Colon Carcinoma Metastatic in the Brain (tissue), 2 donors: ENCODE measurements around a stretch of chr11.

- PRO-cap, 2 experiments = no peak in any of the 2 experiments
These were observed 6.9 kb downstream of the ARHGAP1 start for GRCh38 chr11:46693437-46694088.

- PRO-cap, 2 experiments = no peak in any of the 2 experiments
These were observed 592 bp downstream of the ZNF408 start for GRCh38 chr11:46701366-46701880.

GRCh38 chr11:46920620-46921244, 2.4 kb upstream of the LRP4 start:
- PRO-cap, 2 experiments = no peak in any of the 2 experiments

DNA sequence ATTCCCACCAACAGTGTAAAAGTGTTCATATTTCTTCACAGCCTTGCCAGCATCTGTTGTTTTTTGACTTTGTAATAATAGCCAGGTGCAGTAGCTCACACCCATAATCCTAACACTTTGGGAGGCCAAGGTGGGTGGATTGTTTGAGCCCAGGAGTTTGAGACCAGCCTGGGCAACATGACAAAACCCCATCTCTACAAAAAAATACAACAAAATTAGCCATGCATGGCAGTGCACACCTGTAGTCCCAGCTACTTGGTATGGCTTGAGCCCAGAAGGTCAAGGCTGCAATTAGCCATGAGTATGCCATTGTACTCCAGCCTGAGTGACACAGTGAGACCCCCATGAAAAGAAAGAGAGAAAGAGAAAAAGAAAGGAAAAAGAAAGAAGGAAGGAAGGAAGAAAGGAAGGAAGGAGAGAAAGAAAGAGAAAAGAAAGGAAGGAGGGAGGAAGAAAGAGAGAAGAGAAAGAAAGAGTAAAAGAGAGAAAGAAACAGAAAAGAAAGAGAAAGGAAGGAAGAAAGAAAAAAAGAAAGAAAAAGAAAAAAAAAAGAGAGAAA, 77.4 kb downstream of the CSTPP1 start:
- PRO-cap, 2 experiments = no peak in any of the 2 experiments

GRCh38 chr11:47155130-47155654, 21.5 kb downstream of the ARFGAP2 start:
- PRO-cap, 2 experiments = no peak in any of the 2 experiments

- PRO-cap, 2 experiments = no peak in any of the 2 experiments
These were observed 3.8 kb downstream of the PACSIN3 start for GRCh38 chr11:47182207-47182973.

DNA sequence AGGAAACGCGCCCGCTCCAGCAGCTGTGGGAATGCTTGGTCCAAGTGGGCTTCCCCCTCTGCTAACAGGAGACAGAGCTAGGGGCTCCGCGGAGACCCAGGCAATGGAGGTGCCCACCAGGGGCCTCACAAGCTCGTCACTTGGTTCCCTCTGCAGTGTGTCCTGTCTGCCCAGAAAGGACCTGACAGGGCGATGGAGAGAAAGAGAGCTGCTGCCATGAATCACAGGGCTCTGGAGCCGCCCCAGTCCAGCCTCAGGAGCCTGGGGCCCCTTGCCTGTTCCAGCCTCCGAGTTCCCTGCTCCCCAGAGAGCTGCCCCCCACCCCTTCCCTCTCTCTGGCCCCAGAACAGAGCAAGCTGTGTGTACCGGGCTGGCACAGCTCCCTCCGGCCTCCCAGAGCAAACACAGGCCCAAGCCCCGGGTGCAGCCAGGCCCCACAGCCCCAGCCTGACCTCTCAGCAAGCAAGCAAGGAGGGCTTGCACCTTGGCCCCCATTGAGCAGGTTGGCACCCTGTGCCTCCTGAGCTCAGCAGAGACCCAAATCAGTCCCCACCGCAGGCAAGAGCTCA, 1.6 kb downstream of the PACSIN3 start:
- PRO-cap, 2 experiments = no peak in any of the 2 experiments

DNA sequence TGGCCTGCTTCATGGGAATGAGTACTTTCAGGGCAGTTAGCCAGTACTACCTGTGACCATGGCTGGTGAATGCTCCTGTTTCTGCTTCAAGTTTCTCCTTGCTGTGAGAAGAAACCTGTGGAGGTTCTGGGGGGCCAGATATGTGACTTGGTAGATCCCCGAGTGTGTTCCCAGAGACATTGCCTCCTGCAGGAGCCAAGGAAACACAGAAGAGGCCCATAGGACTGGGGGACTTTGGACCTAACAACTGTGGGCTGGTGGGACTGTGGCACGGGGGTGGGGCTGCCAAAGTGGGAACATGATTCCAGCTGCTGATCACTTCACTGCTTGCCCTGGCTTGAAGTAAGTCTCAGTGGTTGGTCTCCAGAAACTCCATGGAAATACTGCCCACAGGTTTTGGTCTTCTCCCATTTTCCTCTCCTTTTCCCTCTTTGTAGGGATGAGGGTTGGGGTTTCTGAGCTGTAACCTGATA, 4.1 kb upstream of the NR1H3 start:
- PRO-cap, 2 experiments = no peak in any of the 2 experiments

DNA sequence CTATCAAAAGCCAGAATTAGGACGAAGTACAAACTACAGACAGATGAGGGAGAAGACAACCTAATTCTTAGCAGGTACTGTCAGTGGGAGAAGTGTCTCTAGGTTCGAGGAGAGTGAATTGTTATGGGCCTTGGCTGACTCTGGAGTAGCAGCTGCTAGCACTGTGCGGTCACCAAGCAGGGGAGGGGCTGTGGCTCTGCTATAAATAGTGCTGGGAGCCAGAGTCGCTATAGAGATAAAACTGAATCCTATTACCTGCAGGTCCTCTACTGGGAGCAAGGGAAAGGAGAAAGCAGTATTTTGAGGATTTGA, 14.2 kb downstream of the NR1H3 start:
- PRO-cap, 2 experiments = no peak in any of the 2 experiments

DNA sequence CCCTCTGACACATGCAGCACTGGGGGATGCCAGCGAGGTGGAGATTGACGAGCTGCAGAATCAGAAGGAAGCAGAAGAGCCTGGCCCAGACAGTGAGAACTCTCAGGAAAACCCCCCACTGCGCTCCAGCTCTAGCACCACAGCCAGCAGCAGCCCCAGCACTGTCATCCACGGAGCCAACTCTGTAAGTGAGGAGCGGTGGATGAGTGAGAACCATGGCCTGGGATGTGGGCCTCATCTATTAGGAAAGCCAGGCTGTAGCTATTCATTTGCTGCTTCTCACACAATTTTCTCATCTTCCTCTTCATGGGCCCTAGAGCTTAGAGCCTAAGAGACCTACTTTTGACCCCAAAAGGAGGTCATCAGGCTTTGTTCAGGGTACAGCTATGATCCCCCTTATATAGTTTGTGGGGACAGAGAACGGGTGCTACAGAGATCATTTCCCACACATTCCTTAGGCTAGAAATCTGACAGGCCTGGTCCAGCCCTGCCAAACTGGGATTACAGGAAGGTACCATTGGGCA, 26.6 kb downstream of the NR1H3 start:
- PRO-cap, 2 experiments = no peak in any of the 2 experiments

DNA sequence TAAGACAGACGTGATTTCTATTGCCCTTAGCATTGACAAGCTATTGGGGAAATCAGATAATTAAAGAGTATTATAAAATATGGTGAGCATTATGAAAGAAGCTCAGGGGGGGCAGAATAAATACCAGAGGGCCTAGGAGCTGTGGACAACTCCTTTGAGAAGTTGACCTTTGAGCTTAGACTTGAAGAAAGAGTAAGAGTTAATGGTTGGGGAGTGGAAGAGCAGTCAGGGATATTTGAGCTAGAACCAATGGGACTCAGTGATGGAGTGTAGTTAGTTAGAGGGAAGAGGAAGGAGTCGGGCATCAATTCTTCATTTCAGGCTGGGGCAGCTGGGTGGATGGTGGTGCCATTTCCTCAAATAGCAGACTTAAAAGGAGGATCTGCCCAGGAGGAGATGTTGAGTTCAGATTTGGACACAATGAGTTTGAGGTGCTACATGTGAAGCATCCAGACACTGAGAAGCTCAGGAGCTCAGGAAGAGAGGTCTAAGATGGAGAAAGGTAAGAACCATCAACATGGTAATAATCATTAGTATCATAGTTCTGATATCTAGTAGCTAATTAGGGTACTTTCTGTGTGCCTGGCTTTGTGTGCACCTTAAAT, 30.9 kb downstream of the MYBPC3 start:
- PRO-cap, 2 experiments = no peak in any of the 2 experiments

- PRO-cap, 2 experiments = no peak in any of the 2 experiments
These were observed 13.2 kb downstream of the MYBPC3 start for GRCh38 chr11:47339180-47339798.

DNA sequence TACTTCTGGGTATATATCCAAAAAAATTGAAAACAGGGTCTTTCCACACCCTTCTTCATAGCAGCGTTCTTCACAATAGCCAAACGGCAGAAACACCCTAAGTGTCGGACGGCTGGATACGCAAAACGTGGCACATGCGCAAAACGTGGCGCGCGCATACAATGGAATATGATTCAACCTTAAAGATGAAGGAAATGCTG, 10.0 kb downstream of the SPI1 start:
- PRO-cap, 2 experiments = no peak in any of the 2 experiments

GRCh38 chr11:47393743-47394690, 14.4 kb upstream of the SLC39A13 start:
- PRO-cap, 2 experiments = no peak in any of the 2 experiments

DNA sequence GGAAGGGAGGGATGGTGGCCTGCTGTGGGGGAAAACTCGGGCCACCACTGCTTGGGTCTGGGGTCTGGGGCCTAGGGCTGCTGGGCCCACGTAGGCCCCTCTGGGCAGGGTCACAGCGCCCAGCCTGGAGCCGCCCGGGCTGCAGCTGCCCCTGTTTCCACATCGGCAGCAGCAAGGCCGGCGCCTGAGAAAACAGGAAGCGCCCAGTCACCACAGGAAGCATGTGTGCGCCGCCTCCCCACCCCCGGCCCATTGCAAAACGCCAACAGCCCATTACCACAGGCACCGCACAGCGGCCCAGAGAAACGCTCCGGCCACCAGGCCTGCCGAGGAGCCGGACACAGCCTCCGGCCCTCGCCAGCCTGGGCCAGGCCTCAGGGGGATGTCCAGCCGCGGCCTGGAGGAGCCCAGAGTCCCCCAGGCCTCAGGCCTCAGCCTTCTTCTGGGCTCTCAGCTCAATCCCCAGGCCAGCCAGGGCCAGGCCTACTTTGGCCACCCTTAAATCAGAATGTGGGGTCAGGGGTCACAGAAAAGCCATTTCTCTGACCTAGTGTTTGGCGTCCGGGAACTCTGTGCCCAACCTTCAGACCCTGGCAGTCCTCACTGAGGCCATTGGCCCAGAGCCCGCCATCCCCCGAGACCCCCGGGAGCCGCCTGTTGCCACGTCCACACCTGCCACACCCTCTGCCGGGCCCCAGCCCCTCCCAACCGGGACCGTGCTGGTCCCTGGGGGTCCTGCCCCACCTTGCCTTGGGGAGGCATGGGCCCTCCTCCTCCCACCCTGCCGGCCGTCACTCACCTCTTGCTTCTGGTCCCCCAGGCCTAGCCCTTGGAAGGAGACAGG, 13.5 kb upstream of the SLC39A13 start:
- PRO-cap, 2 experiments = peak in 1 of 2 experiments; most common plus-strand start position 300 of the sequence (in 1); most common minus-strand start position 170 of the sequence (in 1)

DNA sequence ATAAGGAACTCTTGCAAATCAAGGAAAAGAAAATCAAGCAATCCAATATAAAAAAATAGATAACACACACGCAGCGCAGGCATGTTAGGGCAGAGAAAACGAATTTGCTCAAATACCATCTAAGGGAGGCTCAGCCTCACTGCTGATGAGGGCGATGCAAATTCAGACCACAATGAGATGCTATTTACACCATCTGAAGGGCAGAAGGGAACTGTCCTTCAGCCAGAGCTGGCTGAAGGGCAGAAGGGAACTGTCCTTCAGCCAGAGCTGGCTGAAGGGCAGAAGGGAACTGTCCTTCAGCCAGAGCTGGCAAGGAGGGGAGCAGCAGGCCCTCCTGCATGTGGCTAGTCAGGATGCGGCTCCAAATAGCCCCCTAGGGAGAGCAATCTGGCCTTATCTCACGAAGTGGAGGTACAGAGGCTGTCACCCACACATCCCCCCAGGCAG, 7.6 kb upstream of the SLC39A13 start:
- PRO-cap, 2 experiments = no peak in any of the 2 experiments

- PRO-cap, 2 experiments = no peak in any of the 2 experiments
These were observed 1.4 kb upstream of the SLC39A13 start for GRCh38 chr11:47406741-47407668.

- PRO-cap, 2 experiments = no peak in any of the 2 experiments
These were observed 8.3 kb upstream of the PSMC3 start for GRCh38 chr11:47434614-47434811.

DNA sequence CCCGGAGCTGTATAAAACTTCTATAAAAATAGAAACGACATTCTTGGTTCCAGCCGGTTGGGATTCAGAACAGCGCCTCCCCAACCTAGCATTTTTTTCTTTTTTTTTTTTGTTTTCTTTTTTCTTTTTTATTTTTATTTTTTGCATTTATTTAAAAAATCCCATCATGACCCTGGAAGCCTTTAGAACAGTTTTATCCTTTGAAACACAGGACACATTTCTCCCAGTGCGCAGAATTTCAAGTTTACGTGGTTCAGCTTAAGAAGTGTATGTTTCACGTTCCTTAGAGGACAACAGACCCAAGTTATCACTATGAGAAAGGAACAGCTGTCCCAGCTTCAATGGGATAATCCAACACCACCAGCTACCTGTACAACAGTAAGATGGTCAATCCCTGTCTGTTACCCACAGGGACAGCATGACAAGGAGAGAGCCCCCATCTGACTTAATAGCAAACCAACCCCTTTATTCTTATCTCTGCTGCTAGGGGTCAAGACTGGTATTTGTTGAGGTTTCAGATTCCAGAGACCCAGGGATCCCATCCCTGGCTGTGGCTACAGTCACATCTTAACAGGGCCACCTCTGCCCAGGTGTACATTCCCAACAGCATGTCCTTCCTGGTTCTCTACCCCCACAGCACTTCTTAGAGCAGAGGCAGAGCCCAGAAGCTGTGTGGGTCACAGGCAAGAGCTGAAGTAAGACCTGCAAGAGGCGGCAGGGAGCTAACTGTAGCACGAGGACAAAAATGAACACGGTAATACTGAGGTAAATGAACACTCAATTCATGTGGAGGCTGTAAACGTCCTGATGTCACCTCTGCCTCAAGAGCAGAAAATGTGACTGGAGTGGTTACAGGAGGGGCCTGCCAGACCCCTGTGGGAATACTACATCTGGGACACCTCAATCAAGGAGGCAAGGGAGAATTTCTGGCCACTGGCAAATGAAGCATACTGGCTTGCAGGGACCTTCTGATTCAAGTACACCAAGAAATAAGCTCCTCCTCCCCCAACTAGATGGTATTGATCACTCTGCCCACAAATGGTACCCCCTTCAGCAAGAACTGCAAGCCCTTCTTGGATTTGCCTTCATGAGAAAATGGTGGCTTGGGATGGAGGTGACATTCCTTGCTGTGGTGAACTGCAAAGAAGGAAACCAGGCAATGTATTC, 21.6 kb upstream of the RAPSN start:
- PRO-cap, 2 experiments = no peak in any of the 2 experiments

GRCh38 chr11:47488576-47489000, 39.7 kb upstream of the RAPSN start:
- PRO-cap, 2 experiments = no peak in any of the 2 experiments